Choroid plexus epithelial cell (primary cell): ENCODE results near the genes RSPH10B, ANKRD61, INTS15, C1GALT1 and RPA3.

DNA sequence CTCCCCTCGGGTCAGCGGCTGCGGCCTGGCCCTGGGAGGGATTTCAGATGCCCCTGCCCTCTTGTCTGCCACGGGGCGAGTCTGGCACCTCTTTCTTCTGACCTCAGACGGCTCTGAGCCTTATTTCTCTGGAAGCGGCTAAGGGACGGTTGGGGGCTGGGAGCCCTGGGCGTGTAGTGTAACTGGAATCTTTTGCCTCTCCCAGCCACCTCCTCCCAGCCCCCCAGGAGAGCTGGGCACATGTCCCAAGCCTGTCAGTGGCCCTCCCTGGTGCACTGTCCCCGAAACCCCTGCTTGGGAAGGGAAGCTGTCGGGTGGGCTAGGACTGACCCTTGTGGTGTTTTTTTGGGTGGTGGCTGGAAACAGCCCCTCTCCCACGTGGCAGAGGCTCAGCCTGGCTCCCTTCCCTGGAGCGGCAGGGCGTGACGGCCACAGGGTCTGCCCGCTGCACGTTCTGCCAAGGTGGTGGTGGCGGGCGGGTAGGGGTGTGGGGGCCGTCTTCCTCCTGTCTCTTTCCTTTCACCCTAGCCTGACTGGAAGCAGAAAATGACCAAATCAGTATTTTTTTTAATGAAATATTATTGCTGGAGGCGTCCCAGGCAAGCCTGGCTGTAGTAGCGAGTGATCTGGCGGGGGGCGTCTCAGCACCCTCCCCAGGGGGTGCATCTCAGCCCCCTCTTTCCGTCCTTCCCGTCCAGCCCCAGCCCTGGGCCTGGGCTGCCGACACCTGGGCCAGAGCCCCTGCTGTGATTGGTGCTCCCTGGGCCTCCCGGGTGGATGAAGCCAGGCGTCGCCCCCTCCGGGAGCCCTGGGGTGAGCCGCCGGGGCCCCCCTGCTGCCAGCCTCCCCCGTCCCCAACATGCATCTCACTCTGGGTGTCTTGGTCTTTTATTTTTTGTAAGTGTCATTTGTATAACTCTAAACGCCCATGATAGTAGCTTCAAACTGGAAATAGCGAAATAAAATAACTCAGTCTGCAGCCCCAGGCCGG lies 13.3 kb downstream of the FSCN1 start:
- RRBS, result no CpG with 5 or more reads among the region's 37 CpGs

DNA sequence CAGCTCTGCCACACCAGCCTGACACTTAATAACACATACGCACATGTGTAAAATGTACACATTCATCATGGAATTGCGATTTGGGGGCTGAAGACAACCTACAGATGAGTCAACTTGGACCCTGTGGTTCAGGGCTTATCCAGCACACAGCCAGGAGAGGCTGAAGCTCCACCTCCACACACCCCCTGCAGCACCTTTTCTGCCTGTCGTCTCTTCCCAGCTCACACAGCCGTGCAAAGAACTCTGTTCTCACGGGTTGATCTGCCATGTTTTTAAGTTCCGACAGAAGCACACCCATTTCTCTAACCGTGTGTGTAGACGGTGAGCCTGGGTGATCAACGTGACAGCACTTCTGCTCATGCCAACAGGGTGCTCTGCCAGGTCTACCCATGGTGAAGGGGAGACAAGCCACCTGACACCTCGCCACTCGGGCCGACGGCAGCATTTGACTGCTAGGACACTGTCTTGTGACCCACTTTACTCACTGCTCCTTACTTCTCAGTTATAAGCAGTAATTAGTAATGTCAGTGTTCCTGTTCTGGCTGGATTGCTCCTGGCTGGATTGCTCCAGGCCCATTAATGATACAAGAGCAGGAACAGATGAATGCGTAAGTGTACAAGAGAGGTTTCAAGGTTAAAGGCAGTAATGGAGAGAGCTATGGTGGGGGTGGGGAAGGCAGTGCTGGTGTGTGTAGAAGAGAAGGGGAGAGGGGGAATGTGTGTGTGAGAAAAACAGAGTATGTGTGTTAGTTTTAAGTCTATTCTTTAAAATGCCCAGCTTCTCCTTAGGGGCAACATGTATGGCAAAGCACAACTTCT lies 90.4 kb downstream of the RNF216 start:
- RRBS, result no CpG with 5 or more reads among the region's 14 CpGs

DNA sequence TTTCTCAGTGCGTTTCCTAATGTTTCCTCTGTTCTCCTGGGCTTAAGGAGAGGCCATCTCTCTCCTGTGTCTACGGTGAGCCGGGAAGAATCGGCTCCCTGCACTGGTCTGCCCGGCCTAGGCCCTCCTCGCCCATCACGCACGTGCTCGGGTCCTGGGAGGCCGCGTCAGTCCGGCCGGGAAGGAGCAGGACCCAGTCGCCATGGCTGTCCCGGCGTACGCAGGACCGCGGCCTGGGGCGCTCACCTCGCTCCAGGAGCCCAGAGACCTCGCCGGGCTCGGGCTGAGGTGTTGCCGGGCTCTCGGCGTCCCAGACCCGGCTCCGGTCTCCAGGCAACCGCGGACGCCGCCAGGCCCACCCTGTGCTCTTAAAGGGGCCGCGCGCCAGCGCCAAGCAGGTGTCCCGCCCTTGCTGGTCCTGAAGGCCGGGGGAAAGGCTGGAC lies at the start of gene RSPH10B:
Gene RSPH10B, minus strand, starts transcription at position 318 of the 443 bp plus-strand sequence.
- RRBS, result no CpG with 5 or more reads among the region's 39 CpGs

GRCh38 chr7:6031043-6031672 lies at the start of gene ANKRD61:
ANKRD61 (plus strand) TSS chr7:6031376.
- RRBS, result no CpG with 5 or more reads among the region's 6 CpGs

- RRBS, result no CpG with 5 or more reads among the region's 4 CpGs
These were observed 10.5 kb downstream of the USP42 start for GRCh38 chr7:6115137-6115767.

DNA sequence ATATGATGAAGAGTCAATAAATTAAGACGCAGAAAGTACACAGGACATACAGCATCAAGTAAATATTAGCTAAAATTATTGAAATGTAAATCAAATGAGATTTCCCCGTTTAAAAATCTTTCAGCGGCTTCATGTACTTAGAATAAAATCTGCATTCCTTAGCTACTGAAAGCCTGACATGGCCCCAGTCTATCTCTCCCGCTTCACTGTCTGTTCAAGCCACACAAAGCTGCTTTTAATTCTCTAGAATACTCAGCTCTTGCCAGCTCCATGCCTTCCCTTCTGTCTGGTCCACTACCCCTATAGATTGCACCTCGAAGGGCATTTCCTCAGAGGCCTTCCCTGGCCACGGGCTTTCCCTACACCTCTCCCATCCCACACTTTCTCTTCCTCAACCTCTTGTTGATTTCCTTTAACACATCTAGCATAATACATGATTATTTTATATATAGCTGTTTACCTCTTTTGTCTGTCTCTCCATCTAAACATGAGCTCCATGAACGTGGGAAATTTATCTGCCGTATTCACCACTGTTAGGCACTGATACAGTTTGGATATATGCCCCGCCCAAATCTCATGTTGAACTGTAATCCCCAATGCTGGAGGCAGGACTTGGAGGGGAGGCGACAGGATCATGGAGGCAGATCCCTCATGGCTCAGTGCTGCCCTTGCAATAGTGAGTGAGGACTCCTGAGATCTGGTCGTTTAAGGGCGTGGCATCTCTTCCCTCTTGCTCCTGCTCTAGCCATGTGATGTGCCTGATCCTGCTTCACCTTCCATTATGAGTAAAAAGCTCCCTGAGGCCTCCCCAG lies 5.9 kb downstream of the CYTH3 start:
- RRBS, result no CpG with 5 or more reads among the region's 12 CpGs

- RRBS, result no CpG with 5 or more reads among the region's 6 CpGs
These were observed 11.8 kb downstream of the KDELR2 start for GRCh38 chr7:6472117-6472631.

DNA sequence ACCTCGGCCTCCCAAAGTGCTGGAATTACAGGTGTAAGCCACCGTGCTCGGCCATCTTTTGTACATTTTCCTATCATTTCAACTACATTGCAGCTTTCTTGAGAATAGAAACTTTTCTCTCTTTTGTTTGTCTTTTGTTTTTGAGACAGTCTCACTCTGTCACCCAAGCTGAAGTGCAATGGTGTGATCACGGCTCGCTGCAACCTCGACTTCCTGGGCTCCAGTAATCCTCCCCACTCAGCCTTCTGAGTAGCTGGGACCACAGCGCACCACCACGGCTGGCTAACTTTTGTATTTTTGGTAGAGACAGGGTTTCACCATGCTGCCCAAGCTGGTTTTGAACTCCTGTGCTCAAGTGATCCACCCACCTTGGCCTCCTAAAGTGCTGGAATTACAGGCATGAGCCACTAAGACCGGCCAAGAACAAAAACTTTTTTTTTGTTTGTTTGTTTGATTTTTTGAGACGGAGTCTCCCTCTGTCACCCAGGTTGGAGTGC lies 4.9 kb downstream of the KDELR2 start:
- RRBS, result no CpG with 5 or more reads among the region's 10 CpGs

- RRBS, result 1% methylated on average over 49 of the region's 102 CpGs
These were observed at the start of gene INTS15 for GRCh38 chr7:6589690-6590496. INTS15 (plus strand) TSS chr7:6590021.

DNA sequence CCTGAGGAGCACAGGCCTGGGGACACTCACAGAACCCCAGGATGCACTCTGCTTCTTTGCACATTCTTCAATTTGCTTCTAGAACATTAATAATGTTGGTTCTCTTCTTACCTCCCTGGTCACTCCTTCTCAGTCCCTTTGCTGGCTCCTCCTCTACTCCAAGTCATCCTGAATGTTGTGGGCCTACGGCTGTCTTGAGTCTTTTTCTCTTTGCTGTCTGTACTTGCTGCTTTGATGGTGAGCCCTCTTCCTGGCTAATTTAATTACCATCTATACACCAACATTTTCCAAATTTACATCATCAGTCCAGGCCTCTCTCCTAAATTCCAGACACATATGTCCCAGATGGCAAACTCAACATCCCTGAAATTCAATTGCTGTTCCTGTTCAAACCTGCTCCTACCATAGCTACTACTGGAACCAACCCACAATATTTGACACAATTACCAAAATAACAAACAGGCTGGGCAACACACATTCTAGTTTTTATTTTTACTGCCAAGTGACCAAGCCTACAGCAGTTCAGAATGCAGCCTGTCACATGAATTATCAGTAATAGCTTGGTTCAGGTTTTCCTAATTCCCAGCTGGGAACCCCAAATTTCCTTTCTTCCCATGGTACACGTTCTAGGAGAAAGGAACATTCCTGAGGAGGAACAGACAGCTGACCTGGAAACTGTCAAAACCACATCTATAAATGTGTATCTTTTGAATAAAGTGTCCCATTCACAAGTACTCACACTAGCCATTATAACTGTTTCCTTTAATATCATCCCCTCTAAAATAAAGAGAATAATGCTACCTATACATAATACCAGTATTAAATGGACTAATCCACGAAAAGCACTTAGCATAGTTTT lies 8.4 kb downstream of the ZNF12 start:
- RRBS, result no CpG with 5 or more reads among the region's 3 CpGs

- RRBS, result no CpG with 5 or more reads among the region's 21 CpGs
These were observed 16.7 kb upstream of the RSPH10B2 start for GRCh38 chr7:6736966-6737769.

- RRBS, result 4% methylated on average over 17 of the region's 110 CpGs
These were observed at the start of gene C1GALT1 for GRCh38 chr7:7182462-7183663. C1GALT1 (plus strand) TSS chr7:7182544.

DNA sequence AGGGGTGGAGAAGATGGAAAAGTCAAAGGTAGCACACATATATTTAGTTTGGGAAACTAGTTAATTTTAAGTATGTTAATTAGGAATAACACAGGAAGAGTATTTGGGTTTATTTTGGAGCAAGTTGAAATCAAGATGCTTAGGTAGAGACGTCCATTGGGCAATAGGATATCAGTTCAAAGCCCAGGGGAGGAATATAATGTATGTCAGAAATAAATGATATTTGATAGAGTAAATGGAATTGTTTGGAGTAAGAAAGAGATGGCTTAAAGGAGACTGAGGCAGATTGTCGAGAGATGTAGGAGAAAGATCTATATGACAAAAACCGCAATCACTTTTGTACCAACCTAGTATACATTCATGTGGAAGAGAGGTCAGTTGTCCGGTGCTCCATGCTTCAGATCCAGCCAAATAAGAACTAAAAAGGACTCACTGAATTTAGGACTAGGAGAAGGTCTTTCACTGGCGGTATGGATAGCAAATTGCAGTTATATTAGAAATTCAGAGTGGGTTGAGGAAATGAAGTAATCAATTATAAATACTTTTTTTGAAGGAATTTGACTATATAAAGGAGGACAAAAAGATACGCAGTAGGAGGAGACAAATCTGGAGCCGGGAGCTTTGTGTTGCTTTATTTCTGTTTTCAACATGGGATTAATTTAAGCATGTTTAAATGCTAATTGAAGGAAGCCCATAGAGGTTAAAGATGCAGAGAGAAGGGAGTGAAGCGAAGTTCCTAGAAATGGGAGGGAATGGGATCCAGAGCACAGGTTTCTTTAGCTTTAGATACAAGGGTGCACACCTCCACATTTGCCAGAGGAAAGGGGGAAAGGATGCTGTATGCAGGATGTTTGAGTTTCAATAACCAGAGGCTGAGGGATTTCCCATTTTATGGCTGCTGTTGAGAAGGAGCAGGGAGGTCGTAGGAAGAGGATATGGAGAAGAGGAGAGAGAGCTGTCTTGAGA lies 10.5 kb downstream of the MIOS start:
- RRBS, result no CpG with 5 or more reads among the region's 9 CpGs

DNA sequence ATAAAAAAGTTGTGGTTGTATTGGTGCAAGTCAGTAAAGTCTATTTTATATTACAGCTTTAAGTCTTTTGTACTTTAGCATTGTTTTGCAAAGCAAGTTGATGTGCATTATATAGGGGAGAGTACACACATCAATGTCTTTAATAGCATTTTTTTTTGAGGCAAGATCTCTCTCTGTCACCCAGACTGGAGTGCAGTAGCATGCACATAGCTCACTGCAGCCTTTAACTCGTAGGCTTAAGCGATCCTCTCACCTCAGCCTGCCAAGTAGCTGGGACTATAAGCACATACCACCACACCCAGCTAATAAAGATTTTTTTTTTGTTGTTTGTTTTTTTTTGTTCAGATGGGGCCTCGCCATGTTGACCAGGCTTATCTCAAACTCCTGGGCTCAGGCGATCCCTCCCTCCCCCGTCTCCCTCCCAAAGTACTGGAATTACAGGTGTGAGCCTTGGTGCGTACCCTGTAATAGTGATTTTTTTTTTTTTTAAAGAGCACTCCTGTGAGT lies 1.5 kb downstream of the UMAD1 start:
- RRBS, result no CpG with 5 or more reads among the region's 6 CpGs

GRCh38 chr7:7705731-7706360 lies 12.6 kb downstream of the RPA3 start:
- RRBS, result no CpG with 5 or more reads among the region's 2 CpGs

GRCh38 chr7:7718329-7719056 lies at the start of gene RPA3:
RPA3 (minus strand) TSS chr7:7718607.
- RRBS, result no CpG with 5 or more reads among the region's 2 CpGs

GRCh38 chr7:7816079-7816447 lies 97.7 kb upstream of the RPA3 start:
- RRBS, result no CpG with 5 or more reads among the region's 6 CpGs

- RRBS, result no CpG with 5 or more reads among the region's 2 CpGs
These were observed 121.4 kb upstream of the RPA3 start for GRCh38 chr7:7839707-7840274.

DNA sequence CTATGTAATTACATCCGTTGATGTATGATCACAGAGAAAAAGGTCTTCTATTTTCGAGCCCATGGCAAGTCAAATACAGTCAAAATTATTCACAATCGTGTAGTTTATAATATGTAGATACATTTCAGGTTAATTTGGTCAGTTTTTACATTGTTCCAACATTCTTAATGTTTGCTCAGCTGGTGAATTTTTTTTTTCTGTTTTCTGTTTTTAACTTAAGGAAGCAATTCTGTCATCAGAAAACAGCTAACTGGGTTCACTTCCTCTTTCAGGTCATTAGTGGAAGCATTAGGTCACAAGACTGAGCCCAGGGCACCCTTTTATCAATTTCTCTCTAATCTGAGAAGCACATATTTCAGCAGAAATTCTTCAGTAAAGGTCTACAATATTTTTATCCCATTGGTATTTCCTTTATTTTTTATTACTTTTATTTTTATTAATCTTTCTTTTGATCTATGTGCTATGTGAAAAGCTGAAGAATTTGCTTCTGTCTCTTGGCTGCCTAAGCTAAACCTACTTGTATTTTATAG lies 84.8 kb downstream of the ICA1 start:
- RRBS, result no CpG with 5 or more reads among the region's 3 CpGs

DNA sequence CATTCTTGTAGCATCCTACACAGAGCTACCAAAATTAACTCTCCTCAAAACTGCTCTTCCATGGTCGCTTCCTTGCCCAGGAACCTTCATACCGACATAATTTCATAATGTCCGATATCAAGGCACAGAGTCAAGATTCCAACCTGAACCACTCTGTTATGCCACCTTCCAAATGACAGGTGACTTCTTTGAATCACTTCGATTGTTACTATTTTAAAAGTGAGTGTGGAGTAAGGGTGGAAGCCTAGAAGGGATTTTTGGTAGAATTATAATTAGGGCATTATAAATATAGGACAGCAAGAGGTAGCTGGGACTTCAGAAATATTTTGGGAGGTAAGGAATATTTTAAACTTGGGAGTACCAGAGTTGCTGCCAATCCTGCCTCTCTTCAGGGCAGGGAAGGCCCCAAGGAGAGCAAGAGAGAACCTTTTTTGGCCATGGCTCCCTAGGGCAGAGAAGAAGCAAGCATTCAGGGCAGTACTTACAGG lies 73.6 kb downstream of the ICA1 start:
- RRBS, result no CpG with 5 or more reads among the region's 4 CpGs